Gastrocnemius medialis (tissue), 3 donors: ENCODE measurements around a stretch of chr2.

DNA sequence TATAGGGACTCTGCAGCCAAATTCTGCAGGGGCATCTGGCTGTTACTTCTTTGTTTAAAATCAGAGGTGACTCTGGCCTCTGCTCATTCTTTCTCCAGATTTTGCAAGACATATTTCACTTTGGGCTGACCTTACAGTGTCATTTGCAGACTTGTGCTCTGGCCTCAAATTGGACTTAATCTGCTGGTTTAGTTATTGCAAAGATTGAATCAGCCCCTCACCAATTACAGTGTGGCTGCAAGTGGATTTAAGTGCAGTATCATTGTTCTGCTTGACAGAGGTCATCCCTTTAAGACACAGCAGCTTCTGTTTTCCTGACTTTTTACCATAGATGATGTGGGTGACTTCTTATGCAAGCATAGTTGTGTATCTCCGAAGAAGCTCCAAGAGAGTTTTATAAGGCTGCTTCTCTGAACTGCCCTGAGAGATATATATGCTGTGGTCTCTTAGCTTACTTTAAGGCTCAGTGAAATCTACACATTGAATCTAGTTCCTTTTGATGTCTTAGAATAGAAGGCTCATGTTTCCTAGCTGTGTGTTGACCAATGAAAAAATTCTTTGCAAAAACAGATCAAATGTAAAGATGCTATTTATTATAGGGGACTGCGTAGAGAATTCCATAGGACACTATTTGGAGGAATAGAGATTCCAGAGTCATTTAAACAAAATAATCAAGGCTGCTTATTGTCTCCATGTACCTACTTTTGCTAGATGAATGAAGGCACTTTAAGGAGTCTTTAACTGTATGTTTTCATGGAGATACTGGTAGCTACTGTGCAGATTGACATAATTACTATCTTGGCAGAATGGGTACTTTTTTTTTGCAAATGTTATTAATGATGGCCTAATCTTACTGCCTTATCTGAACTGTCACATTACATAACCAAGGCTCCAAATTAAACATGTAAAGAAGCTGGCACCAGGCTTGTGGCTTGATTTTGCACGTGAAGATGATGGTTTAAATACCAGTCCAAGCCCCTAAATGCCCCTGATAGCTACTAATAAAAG lies 3.7 kb downstream of the TRIB2 start:
- PRO-cap = no peak
- RAMPAGE, long total RNA, 3 experiments = no peak in any of the 3 experiments

DNA sequence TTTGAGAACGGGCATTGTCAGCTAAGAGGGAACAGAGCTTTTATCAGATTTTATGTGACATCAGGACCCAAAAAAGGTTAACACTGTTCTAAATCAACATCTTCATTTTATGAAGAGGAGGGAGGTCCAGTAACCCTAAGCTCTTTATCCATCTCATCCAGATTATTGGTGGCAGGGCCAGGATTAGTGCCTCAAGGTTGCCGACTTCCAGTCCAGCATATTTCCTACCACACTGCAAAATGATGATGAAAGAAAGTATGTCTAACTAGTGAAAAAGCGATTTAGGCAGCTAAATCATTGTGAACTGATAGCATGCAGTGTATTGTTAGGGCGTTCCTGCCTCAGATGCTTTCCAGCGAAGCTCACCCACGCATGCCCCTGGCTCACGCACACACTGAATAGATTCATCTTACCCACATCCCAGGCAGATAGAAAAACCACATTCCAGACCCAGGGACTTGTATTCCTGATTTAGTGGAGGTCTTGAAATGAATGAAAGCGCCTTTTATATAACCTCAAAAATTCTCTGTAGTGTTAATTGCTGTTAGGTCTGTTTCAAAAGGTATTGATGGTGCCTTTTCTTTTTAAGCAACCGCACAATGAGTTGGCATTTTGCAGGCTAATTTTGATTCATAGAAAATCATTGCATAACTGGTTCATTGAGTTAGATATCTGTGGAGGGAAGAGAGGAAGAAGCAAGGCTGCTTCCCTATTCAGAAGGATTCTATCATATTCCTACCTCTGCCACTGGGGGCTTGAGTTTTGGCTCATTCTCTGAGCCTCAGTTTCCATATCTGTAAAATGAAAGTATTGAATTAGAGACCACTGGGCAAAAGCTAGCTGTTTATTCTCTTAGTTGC lies 5.4 kb downstream of the TRIB2 start:
- PRO-cap = no peak
- RAMPAGE, long total RNA, 3 experiments = no peak in any of the 3 experiments

GRCh38 chr2:12725196-12726079 lies 8.7 kb downstream of the TRIB2 start:
- PRO-cap = no peak
- RAMPAGE, long total RNA, 3 experiments = no peak in any of the 3 experiments

GRCh38 chr2:12733644-12734214 lies 17.0 kb downstream of the TRIB2 start:
- PRO-cap = unidirectional peak, plus-strand start at chr2:12734062
- RAMPAGE, long total RNA, 3 experiments = no peak in any of the 3 experiments

DNA sequence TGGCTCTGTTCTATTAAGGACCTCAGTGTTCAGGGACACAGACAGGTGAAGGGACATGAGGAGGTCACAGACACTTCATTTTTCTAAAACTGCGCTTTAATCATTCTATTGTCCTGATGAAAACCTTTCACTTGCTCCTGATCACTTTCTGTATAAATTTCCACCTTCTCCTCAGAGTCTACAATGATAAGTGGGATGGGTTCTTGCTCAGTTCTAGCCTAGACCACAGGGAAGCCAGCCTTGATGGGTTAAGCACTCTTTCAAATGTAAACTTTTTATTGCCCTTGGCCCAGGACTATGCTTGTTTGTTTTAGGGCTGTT lies 59.5 kb downstream of the TRIB2 start:
- PRO-cap = no peak
- RAMPAGE, long total RNA, 3 experiments = no peak in any of the 3 experiments

DNA sequence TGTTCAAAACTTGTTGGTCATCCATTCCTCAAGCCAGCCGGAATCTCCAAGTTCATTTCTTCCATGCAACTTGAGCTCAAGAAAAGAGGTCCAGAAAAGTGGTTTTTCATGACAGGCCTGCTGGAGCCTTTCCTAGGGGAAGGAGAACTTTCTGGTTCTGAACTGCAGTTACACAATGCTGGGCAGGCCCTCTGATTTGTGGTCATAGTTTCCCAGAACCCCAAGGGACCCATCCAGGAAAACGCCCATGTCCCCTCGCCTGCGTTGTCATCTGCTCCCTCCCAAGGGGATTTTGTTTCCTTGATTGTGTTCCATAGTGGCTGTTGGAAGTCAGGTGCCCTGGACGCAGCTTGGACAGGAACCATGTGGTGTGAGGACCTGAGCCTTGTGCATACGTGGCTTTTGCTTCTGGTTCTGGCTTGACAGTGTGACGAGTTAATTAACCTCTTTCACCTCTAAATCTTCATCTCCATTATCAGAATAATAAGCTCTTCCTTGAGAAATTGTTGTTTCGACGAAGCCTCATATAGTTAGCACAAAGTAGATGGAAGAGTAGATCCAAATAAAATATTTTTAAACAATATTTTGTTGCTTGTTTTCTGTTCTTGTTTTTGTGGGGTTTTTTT lies 108.4 kb downstream of the TRIB2 start:
- PRO-cap = bidirectional peak, plus-strand start at position 319 of the sequence, minus-strand start at position 177 of the sequence
- RAMPAGE, long total RNA, 3 experiments = no peak in any of the 3 experiments

GRCh38 chr2:12926507-12927003 lies 209.8 kb downstream of the TRIB2 start:
- PRO-cap = no peak
- RAMPAGE, long total RNA, 3 experiments = no peak in any of the 3 experiments

DNA sequence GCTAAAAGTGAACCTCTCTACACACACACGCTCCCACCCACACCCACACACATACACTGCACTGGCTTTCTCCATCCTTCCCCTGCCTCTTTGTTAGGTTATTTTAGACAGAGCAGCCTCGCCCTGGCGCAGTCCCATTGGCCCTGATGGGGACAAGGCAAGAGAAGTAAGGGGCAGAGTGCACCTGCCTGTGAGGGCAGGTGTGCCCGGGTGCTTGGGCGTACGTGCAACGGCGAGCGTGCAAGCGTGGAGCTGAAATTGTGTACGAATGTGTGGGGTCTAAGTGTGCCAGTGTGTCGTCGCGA lies 466 bp downstream of the LRATD1 start:
- PRO-cap = no peak
- RAMPAGE, long total RNA, 3 experiments = no peak in any of the 3 experiments

GRCh38 chr2:15561547-15562371 lies 625 bp upstream of the NBAS start:
- PRO-cap = no peak
- RAMPAGE, long total RNA, 3 experiments = no peak in any of the 3 experiments

GRCh38 chr2:15838507-15838868 lies 101.9 kb upstream of the MYCN start:
- PRO-cap = no peak
- RAMPAGE, long total RNA, 3 experiments = no peak in any of the 3 experiments

DNA sequence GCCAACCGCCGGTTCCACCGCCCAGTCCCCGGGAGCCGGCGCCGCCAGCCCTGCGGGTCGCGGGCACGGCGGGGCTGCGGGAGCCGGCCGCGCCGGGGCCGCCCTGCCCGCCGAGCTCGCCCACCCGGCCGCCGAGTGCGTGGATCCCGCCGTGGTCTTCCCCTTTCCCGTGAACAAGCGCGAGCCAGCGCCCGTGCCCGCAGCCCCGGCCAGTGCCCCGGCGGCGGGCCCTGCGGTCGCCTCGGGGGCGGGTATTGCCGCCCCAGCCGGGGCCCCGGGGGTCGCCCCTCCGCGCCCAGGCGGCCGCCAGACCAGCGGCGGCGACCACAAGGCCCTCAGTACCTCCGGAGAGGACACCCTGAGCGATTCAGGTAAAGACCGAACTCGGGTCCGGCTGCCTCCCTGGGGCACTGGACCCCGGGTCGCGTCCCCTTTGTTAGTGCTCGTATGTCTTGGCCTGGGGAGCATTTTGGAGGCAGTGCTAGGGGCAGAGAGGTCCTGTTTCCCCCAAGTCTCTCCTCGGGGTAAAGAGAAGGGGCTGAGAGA lies 2.2 kb downstream of the MYCN start:
- PRO-cap = no peak
- RAMPAGE, long total RNA, 3 experiments = no peak in any of the 3 experiments

GRCh38 chr2:16050815-16051610 lies 110.7 kb downstream of the MYCN start:
- PRO-cap = no peak
- RAMPAGE, long total RNA, 3 experiments = no peak in any of the 3 experiments

- PRO-cap = no peak
- RAMPAGE, long total RNA, 3 experiments = no peak in any of the 3 experiments
Observed at GRCh38 chr2:16374503-16374961, 291.1 kb downstream of the CYRIA start.

- PRO-cap = unidirectional peak, minus-strand start at chr2:16560760
- RAMPAGE, long total RNA, 3 experiments = no peak in any of the 3 experiments
Observed at GRCh38 chr2:16560509-16561041, 105.1 kb downstream of the CYRIA start.

DNA sequence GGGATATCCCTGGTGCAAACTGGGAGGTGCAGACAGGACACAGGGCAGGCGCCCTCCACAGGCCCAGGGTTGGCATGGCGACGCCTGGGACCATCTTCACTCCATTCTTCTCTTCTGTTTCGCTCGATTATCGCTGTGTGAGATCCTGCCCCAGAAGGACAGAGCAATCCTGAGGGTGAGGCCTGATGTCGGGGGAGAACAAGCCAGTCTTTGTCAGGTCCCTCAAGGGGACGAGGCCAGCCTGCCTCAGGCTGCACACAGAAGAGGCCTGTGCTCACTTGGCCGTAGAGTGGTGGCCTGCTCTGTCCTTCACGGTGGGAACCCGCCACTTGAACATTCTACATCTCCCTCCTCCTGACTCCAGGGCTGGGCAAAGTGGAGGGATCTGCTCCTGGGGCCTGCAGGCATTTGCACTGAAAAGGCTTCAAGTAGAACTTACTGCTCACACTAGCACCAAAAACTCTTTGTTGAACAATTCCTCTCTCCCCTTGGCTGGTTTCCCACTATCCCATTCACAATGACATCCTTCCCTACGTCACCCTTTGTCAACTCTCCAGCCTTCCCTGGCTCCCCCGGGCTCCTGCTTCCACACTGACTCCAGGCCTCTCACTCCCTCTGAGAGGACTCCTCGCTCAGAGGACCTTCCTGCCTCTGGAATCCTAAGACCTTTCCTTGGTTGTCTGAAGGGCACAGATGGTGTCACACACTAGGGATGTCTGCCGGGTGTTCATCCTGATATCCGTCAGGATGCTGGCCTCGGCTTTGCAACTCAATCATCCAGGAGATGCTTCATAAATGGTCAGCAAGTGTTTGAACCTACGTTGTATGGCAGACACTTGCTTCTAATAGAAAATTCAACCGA lies 49.5 kb downstream of the CYRIA start:
- PRO-cap = no peak
- RAMPAGE, long total RNA, 3 experiments = no peak in any of the 3 experiments

- PRO-cap = no peak
- RAMPAGE, long total RNA, 3 experiments = no peak in any of the 3 experiments
Observed at GRCh38 chr2:16617089-16617805, 48.4 kb downstream of the CYRIA start.

DNA sequence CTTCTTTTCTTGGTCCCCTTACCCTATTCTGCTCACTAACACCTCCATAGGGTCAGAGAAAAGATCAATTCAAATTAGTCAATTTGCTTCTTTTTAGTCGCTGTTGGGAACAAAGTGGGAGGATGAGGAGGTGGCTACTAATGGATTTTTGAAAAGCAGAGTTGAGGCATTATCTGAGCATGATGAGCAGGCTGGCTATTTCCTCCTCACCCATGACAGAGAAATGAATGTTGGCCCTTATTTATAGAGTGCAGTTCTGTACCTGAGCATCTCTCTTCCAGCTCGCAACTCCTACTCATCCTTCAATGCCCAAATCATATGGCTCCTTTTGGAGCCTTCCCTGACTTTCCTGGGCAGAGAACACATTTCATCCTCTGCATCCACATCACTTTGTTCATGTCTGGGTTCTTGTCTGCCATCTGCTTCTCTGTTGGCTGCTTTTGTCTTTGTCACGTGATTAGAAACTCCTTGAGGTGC lies 46.0 kb downstream of the CYRIA start:
- PRO-cap = no peak
- RAMPAGE, long total RNA, 3 experiments = no peak in any of the 3 experiments

GRCh38 chr2:16642292-16643063 lies 23.2 kb downstream of the CYRIA start:
- PRO-cap = no peak
- RAMPAGE, long total RNA, 3 experiments = no peak in any of the 3 experiments

DNA sequence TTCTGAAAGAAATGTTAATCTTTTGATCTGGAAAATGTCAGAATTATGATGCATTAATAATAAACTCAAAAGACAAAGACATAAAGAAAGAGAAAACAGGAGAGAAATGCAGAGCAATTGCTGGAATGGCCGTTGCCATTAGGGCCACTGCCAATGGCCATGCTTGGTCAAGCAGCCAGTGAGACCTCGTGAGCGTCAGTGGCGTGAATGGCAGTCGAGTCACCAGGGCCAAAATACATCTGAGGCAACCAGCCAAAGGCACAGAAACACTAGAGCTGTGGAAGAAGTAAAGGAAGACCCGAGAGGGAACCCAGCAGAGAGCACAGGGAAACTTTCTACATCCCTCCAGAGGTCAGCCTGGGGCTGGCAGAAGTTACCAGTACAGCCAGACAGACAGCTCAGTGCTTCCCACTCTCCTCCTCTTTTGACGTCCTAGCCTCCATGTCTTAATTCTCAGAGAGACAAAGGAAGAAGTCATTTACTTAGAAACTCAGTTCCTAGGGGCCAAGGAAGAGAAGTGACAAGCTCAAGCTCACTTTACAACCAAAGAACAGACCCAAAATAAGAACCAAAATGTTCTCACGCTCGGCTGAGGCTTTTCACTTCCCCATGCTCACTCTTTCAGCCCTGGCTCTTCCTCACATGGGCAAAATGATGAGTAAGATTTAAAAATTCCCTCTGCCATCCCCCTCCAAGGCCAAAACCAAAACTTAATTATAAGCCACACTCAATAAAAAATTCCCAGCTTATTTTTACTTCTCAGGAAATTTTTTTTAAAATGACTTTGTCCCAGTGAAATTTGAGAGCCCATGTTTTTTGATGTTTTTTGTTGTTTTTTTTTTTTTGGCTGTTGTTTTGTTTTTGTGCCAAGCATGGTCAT lies 8.7 kb downstream of the CYRIA start:
- PRO-cap = unidirectional peak, plus-strand start at position 369 of the sequence
- RAMPAGE, long total RNA, 3 experiments = no peak in any of the 3 experiments

DNA sequence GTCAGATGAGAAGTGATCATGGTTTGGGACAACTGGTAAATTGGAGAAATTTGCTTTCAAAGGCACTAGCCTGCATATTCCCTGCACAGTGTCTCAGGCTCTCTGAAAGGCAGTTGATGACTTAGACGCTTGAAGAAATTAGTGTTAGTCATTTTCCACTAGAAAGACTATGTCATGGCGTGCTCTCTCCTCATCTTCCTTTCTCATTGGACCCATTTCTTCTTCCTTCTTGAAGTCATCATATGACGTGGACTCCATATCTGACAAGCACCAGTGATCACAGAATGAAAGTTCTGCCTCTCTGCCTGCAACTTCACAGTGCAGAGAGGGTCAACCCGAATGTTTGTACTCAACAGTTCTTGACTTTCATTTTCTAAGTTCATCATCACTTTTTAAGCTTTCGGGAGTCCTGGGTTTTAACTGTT lies 63.7 kb upstream of the CYRIA start:
- PRO-cap = no peak
- RAMPAGE, long total RNA, 3 experiments = no peak in any of the 3 experiments